Suprapubic skin (tissue), 4 donors: ENCODE measurements around a stretch of chr13.

DNA sequence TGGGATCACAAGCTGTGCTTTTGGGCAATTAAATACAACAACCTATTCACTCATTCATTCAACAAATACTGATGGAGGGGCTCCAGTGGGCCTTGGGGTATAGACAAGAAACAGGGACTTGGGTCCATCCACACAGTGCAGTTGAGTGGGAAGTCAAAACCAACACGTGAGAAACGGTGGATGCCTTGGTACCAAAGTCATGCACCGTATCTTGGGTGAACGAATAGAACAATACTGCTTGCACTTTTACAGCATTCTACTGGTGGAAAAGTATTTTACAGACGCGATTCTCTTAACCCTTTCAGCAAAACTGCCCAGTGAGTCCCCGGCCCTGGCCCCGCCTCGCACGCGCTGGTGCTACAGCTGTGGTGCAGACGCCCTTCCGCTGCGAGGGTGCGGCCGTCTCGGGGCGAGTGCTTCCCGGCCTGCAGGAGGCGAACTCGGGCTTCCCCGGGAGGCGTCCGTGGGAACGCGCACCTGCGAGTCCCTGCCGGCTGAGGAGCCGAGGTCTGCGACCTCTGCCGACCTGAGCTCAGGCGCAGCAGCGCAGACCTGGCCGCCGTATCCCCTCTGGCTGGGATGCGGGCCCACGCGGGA lies 8.3 kb downstream of the TNFRSF19 start:
- PRO-cap: no peak
- RAMPAGE, long total RNA, 4 experiments: no peak in any of the 4 experiments

GRCh38 chr13:23637593-23638058 lies 67.4 kb downstream of the TNFRSF19 start:
- PRO-cap: no peak
- RAMPAGE, long total RNA, 4 experiments: no peak in any of the 4 experiments

- PRO-cap: no peak
- RAMPAGE, long total RNA, 4 experiments: no peak in any of the 4 experiments
These were observed 103.1 kb downstream of the TNFRSF19 start for GRCh38 chr13:23673191-23673755.

DNA sequence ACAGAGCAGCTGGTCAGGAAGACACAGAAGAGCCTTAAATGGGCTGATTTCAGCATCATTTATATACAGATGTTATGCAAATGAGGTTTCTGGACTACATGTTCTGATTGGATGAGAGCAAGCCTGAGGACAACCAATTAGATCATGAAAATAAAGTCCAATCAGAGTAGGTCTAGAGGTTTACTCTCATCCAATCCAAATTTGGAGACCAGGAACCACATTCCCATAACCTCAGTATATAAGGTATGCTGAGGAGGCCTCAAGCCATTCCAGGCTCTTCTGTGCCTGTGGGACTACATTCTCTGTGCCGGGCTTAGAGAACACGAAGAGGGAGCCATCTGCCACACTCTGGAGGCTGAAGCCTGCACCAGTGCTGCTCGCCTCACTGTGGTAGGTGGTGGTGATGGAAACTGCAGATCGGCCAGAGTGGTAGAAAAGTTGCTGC lies 144.7 kb downstream of the TNFRSF19 start:
- PRO-cap: no peak
- RAMPAGE, long total RNA, 4 experiments: start-site peak on the plus strand in 3 of 4 experiments, centred at positions 265 to 365 of the sequence, 6 to 41 reads per replicate

DNA sequence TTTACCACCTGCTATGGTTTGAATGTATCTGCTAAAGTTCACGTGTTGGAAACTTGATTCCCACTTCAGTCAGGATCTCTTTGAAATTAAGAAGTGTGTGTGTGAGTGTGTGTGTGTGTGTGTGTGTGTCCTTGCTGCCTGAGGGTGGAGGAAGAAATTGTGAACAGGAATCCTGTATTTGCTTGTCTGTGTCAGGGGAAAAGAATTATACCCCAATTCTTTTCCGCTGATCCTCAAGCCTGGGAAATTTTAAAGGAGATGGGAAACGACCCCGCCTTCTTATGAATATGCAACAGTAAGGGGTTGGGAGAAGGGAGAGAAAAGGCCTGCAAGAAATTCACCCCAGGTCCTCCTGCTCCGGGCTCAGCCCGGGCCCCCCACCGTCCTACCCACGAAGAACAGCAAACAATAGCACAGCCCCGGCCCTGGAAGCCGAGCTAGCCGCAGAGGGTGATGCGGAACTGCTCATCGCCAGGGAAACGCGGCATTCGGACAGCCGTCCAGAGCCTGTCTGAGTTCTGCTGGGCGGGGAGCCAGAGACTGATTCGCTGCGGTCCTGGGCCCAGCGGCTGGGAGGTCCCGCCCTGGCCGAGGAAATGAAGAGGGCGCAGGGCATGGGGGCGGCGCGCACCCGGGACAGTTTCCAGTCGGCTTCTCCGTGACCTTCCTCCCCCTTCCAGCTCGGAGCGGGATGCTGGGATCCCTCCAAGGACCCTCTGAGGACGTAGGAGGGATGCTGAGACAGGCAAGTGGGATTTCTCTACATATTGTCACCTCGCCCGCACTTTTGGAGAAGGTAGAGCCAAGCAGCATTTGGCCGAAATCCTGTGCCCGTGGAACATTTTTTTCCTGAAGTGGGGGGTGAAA lies 90.2 kb upstream of the MIPEP start:
- PRO-cap: unidirectional peak, plus-strand start at position 602 of the sequence
- RAMPAGE, long total RNA, 4 experiments: no peak in any of the 4 experiments

- PRO-cap: no peak
- RAMPAGE, long total RNA, 4 experiments: no peak in any of the 4 experiments
These were observed 91.0 kb upstream of the MIPEP start for GRCh38 chr13:23980047-23980765.

- PRO-cap: no peak
- RAMPAGE, long total RNA, 4 experiments: no peak in any of the 4 experiments
These were observed 110.4 kb upstream of the SPATA13 start for GRCh38 chr13:24050140-24050593.

- PRO-cap: no peak
- RAMPAGE, long total RNA, 4 experiments: no peak in any of the 4 experiments
These were observed 33.3 kb upstream of the SPATA13 start for GRCh38 chr13:24127086-24127704.

- PRO-cap: no peak
- RAMPAGE, long total RNA, 4 experiments: start-site peak on the plus strand in 1 of 4 experiments, at chr13:24186391-24186499 at its widest, 5 reads per replicate
These were observed 25.8 kb downstream of the SPATA13 start for GRCh38 chr13:24186286-24186675.

DNA sequence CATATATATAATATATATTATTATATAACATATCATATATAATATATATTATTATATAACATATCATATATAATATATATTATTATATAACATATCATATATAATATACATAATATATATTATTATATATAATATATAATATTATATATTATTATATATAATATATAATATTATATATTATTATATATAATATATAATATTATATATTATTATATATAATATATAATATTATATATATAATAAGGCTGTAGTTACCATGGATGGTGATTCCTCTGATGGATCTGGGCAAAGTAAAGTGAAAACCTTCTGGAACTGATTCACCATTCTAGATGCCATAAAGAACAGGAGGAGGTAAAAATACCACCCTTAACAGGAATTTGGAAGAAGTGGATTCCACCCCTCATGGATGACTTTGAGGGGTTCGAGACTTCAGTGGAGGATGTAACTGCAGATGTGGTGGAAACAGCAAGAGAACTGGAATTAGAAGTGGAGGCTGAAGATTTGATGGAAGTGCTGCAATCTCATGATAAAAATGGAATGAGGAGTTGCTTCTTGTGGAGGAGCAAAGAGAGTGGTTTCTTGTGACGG lies 29.7 kb downstream of the SPATA13 start:
- PRO-cap: no peak
- RAMPAGE, long total RNA, 4 experiments: start-site peak on the plus strand in 1 of 4 experiments, centred at position 280 of the sequence, 15 reads per replicate

DNA sequence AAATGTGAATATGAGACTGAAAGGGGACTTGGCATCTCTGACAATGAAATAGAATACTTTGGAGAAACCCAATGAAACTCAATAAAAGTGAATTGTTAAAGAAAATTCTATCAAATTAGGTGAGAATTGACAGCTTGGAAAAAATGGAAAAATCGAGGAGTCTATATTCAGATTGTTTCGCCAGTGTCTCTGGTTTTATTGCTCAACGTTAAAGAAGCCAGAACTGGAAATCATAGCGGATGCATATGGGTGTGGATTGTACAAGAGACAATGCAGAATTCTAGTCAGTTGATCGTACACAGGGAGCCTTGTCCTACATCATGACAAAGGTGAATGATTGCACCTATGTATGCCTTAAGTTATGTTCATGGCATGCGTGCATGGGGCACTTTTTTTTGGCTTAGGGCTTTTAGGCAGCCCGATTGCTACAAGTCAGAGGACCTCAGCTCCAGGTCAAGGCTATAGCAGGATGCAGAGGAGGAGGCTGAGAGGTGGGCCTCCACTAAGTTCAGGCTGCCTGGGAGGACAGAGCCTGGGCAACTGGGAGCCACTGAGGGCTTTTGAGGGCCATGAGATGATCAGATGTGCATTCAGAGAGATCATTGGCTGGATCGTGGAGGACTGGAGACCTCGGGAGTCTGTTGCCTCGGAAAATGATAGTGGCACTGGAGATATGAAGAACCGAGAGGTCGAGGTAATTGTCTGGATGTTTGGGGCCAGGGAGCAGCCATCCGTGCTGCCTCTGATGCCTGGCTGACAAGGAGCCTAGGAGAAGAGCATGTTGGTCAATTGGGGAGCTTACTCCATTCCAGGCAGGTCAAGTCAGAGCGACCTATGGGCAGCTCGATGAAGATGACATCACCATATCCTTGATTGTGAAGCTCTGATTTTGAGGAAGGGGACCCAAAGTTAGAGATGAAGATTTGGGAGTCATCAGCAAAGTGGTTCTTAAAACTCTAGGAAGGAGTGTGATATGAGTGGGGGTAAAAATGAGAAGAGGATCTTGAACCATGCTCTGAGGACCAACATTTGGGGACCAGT lies 48.5 kb upstream of the C1QTNF9 start:
- PRO-cap: no peak
- RAMPAGE, long total RNA, 4 experiments: start-site peak on the plus strand in 1 of 4 experiments, centred at position 763 of the sequence, 26 reads per replicate

- PRO-cap: no peak
- RAMPAGE, long total RNA, 4 experiments: no peak in any of the 4 experiments
These were observed 47.8 kb upstream of the C1QTNF9 start for GRCh38 chr13:24261594-24261909.

GRCh38 chr13:24276005-24276657 lies 33.2 kb upstream of the C1QTNF9 start:
- PRO-cap: no peak
- RAMPAGE, long total RNA, 4 experiments: no peak in any of the 4 experiments

DNA sequence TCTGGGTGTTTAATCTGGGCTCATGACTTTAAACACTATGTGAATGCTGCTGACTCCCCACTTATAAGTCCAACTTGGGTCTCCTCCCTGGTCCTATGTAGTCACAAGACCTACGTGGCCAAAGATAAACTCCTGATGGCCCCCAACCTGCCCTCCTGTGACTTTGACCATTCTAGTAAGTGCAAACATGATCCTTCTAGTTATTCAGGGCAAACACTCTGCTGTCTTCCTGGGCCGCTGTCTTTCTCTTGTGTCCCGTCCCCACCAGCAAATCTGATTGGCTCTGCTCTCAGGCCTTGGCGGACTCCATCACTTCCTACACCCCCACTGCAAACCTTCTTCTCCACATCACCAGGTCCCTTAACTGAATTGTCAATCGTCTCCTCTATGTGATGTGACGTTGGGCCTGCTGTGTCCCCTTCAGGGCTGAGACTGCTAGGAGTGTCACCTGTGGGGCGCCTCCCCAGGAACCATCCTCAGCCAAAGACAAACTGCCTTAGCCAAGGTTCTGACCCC lies 38.6 kb downstream of the PARP4 start:
- PRO-cap: no peak
- RAMPAGE, long total RNA, 4 experiments: no peak in any of the 4 experiments

DNA sequence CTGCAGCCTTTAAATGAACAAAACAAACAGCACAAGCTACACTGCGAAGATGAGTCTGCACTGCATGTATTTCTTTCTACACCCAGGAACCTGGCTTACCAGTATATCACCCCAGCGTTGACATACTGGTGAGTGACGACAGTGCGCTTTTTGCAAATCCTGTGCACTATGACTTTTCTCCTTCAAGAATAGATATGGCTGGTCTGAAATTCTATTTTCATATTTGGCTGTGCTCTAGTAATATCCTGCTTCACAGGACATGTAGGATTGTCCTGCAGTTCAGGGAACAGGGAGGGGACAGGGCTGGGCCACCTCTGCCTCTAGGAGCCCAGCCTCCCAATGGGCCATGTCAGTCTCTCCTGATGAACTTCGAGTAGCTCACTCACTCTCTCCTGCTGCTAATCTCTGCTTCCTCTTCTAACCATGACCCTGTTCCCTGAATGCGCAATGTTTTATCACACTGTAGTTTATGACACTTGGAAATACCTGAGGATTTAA lies 9.4 kb downstream of the PARP4 start:
- PRO-cap: no peak
- RAMPAGE, long total RNA, 4 experiments: no peak in any of the 4 experiments

DNA sequence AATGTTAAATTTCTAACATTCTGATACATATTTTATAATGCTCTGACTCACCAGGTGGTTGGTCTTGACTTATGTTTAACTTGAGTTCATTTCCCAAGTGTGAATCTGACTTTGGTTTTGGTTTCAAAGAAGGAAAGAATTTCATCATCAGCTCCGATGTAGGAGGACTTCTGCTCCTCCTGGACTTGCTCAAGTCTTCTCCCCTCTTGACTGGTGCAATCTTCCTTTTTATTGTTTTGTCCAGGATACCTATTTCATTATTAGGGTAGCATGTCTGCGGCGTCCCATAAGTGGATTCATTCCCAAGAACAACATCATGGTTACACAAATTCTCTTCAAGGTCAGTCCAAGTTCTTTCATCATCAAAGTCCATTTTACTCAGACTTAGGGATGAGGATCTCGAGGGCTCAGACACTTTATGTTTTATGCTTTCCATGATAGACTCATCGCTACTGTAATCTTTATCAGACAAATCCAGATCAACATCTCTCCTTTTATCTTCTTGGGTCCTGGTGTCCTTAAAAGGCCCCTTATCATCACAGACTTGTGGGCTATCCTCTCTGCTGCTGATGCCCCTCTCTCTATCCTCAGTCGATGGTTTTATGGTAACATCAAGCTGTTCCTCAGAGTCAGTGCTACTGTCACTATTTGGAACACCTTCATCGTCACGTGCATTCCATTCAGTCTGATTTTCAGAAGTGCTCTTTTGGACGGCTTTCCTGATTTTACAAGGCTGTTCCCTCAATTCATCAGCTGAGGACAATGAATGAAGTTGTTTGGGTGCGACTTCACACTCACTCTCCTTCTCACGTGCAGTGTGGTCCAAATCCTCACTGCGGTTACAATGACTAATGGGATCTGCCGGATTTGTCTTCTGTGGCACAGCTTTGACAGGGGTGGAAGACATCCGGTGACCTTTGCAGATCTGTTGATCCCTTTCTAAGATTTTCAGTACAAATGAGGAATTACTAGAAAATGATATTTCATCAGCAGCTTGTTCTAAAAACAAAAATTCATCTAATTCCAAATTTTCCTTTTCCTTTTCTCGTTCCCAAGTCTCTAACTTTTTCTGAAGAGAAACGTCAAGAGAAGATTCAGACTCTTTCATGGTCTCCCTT lies 17.0 kb downstream of the CENPJ start:
- PRO-cap: no peak
- RAMPAGE, long total RNA, 4 experiments: no peak in any of the 4 experiments

- PRO-cap: no peak
- RAMPAGE, long total RNA, 4 experiments: no peak in any of the 4 experiments
These were observed 640 bp upstream of the CENPJ start for GRCh38 chr13:24923257-24923744.

DNA sequence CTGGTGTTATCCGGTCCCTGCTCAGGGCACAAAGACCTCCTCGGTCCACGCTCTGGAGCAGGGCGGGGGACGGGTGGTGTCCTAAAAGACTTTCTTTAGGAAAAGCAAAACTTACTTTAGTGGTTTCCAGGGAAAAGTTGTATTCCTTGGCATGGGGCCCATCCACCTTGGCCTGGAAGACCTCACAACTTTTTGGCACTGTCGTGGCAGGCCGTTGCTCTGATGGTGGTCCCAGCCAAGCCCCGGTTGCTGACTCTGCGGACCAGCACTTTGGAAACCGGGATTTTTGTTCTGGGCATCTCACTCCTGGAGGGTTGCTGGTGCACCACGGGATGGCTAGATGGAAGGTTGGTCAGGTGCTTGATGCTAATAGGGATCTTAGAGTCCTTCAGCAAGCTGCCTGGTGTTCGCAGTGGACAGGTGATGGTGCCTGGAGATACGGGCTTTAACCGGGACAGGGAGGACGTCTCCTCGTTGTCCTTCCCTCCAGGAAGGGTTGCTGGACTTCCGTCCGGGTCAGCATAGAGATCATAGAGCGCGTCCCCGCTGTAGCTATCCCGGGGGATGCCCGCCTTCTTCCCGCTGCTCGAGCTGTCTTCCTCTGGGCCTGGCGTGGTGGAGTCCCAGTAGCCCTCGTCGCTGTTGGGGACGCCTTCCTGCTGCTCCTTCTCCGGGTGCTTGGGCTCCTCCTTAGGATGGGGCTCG lies 2.5 kb downstream of the AMER2 start:
- PRO-cap: no peak
- RAMPAGE, long total RNA, 4 experiments: no peak in any of the 4 experiments

DNA sequence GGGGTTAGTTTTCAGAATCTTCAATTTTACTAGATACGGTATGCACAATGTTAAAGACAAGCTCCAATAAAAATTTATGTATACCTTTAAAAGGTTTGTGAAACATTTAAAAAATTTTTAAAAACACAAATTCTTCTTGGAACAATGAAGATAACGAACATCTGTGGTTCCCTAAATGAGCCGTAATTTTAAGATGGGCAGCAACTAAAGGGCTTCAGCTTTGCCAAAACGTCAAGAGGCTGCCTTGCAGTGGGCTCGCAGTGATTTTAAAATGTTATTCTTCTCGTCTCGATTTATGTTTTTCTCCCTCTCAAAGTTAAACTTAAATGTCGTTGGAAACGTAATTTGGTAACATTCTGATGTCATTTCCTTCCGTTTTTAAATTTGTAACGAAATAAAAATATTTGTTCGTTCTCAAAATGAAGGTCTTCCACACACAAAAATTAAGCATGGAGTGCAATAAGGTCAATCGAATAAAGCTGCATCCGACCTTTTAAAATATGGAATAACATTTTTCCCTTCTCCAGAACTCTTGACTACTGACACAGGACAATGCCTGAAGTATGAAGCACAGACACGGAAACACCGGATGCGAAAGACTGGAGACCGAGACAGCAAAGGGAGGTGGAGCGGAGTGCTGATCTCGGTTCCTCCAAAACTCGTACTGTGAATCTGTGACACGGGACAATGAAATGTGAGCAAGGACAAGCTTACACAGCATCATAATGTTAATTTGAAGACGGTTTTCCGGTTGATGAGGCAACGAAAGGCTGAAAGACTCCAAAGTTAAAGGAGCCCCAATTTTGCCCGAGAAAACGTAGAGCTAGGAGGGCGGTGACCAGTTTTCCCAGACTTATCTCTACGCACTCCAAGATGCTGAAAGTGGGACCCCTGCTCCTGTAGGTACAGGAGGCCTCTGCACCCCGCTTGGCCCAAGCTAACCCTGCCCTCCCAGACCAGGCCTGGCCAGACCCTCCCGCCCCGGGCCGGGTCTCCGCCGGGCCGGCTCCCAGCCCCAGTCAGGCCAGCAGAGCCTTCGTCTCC lies 846 bp downstream of the MTMR6 start:
- PRO-cap: no peak
- RAMPAGE, long total RNA, 4 experiments: no peak in any of the 4 experiments

- PRO-cap: no peak
- RAMPAGE, long total RNA, 4 experiments: no peak in any of the 4 experiments
These were observed 163.6 kb downstream of the SHISA2 start for GRCh38 chr13:25888049-25888756.